H7 (cell line): ENCODE measurements around a stretch of chr2.

- RAMPAGE, long total RNA: no peak
Observed at GRCh38 chr2:46737881-46738373, 38.8 kb downstream of the SOCS5 start.

- RAMPAGE, long total RNA: no peak
Observed at GRCh38 chr2:46759911-46760257, 60.8 kb downstream of the SOCS5 start.

- RAMPAGE, long total RNA: no peak
Observed at GRCh38 chr2:46858435-46859316, 56.9 kb downstream of the MCFD2 start.

DNA sequence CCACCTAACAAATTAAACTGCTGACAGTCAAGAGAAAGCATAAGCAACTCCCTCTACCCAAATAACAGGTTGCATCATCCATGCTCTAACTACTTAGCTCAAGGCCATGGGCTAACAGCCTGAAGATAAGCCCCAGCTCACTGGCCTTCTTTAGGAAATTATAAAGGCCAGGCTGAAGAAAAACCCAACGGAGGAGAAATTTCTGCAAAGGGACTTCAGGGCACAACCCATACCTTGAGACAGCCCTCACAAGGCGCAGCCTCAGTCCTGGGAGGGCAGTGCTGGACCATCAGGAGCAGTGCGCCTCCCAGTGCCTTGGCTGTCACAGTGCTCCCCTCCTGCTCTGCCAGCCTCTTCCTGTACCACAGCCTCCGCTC is 2.2 kb downstream of the MCFD2 start:
- RAMPAGE, long total RNA: no peak

DNA sequence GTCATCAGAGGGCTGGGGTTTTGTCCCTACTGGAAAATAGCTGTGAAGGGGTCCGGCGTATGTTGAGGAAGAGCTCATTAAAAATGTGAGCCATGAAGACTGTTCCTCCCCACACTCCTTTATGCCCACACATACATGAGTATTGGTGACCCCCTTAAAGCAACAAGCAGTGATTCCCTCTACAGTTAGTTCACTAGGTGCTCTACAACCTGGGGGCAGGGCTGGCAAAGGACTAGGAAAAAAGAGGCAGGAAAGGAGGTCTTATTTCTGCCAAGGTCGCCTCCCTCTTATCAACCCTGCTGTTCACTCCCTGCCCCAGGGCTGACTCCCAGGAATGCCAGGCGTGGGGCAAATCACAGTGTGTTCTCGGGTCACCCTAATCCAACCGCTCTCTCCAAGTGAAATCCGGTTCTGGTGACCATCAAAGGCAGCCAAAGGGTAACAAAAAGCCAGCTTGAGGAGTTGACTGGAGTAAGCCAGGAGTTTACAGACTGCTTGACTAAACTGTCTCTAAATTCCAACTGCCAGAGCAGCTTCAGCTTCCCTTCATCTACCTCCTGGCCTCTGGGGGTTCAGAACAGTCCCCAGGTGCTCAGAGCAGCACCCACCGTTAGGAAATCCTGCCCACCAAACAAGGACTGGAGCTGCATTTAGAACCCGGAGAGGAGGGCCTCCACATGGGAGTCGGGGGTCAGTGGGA is 1.5 kb upstream of the TTC7A start:
- RAMPAGE, long total RNA: no peak

- RAMPAGE, long total RNA: no peak
Observed at GRCh38 chr2:46962878-46963584, 22.0 kb downstream of the TTC7A start.

GRCh38 chr2:46964976-46965737 is 24.1 kb downstream of the TTC7A start:
- RAMPAGE, long total RNA: no peak

GRCh38 chr2:46983628-46984116 is 42.6 kb downstream of the TTC7A start:
- RAMPAGE, long total RNA: no peak

GRCh38 chr2:47040585-47041078 is 99.6 kb downstream of the TTC7A start:
- RAMPAGE, long total RNA: no peak

GRCh38 chr2:47071864-47072625 is 83.1 kb downstream of the STPG4 start:
- RAMPAGE, long total RNA: no peak

- RAMPAGE, long total RNA: no peak
Observed at GRCh38 chr2:47159724-47161064, 5.1 kb upstream of the STPG4 start.

DNA sequence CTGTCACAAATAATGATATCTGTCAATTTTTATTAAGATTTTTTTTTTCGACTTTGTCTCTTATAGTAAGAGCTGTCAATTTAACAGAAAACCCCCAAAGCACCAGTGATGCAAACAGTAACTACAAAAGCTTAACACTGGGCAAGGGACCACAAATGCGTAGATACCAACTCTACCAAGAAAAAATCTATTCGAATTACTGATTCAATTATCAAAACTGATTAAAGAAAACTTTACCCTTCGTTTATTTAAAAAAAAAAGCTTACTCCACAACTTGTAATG is 1.9 kb downstream of the CALM2 start:
- RAMPAGE, long total RNA: no peak

DNA sequence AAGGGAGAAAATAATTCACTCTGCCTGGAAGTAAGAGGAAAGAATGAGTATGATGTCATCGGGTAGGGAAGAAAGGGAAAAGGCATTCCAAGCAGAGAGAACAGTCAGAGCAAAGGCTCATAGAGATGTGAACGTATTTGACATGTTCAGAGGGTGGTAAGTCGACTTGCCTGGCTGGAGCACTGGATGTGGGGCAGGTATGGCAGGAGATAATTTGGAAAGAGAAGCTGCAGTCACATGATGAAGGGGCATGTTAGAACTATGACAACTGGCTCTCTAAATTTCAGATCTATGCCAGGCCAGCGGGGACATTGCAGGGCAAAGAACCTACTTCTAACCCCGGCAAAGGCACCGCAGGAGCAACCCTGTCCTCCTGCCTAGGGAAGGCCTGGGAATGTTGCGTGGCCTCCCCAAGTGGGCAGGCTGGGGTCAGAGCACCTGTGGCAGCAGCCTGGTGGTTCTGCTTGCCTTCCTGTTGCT is 94.8 kb upstream of the EPCAM start:
- RAMPAGE, long total RNA: no peak

- RAMPAGE, long total RNA: no peak
Observed at GRCh38 chr2:47373366-47374211, 4.5 kb downstream of the EPCAM start.

GRCh38 chr2:47777440-47778207 is 5.3 kb upstream of the MSH6 start:
- RAMPAGE, long total RNA: no peak

DNA sequence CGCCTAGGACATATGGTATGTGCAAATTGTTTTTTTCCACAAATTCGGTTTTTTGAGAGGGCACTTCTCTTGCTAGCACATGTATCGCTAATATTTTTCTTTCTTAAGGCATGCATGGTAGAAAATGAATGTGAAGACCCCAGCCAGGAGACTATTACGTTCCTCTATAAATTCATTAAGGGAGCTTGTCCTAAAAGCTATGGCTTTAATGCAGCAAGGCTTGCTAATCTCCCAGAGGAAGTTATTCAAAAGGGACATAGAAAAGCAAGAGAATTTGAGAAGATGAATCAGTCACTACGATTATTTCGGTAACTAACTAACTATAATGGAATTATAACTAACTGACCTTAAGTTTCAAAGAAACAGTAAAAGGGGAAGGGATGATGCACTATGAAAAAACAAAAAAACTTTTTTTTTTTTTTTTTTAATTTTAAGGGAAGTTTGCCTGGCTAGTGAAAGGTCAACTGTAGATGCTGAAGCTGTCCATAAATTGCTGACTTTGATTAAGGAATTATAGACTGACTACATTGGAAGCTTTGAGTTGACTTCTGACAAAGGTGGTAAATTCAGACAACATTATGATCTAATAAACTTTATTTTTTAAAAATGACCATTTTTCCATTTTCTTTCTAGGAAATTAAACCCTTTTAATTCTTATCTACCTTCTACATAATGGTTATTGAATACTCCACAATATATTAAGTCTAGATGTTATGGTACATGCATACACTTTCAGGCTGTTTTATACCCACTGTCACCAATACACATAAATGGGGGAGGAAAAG is 23.6 kb downstream of the MSH6 start:
- RAMPAGE, long total RNA: no peak

GRCh38 chr2:47839311-47839852 is 56.4 kb downstream of the MSH6 start:
- RAMPAGE, long total RNA: no peak

DNA sequence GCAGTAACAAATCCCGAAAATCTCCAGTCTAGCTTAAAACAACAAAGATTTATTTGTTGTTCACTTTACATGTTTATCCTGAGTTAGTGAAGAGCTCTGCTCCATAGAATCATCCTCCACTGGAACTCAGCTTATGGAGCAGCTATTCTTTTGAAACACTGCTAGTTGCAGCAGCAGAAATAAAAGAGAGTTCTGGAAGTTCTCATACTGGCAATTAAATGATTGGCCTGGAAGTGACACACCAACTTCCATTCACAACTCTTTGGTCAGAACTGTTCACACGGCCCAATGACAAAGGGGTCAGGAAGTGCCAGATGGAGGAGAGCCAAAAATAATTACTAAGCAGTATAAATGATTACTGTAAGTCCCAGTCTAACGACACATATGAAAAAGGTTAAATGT is 39.1 kb downstream of the FBXO11 start:
- RAMPAGE, long total RNA: no peak

- RAMPAGE, long total RNA: no peak
Observed at GRCh38 chr2:47871262-47872038, 34.8 kb downstream of the FBXO11 start.

GRCh38 chr2:48441298-48441429 is 598 bp downstream of the PPP1R21 start:
- RAMPAGE, long total RNA: no peak